SK-N-MC (cell line): ENCODE measurements around the genes SLC9B1, CXXC4 and RPL34.

DNA sequence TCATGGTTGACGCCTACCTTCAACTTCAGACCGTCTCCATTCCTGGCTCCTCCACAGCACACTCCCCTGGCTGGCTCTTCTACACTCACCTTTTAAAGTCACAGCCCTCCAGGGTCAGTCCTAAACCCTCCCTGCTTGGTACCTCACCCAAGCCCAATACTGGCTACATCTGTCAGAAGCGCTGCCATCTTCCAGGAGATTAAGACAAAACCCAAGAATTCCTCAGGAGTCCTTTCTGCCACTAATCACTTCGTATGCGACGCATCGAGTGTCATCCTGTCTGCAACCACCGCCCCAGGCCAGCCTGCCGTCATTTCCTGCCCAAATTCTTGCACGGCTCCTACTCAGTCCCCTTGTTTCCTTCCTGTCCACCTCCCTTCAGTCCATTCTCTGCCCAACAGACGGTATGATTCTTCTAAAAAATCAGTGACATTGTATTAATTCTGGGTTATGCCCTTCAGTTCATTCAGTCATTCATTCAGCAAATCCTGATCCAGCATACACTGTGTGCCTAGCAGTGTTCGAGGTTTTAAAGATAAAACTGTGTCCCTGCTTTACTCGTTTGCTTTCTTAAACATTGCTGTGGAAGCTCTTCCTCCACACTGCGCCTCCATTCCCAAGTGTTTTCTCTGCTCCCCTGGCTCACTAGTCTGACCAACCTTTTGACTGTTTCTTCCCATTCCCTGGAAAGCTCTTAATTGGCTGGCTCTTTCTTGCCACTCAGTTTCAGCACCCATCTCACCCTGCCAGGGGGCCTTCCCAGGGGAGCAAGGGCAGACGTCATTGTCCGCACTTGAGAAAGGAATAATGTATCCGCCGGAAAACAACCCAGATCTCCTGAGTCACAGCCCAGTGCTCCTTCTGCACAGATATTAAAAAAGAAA, 113.8 kb downstream of the NFKB1 start:
- RRBS = no CpG with 5 or more reads among the region's 18 CpGs

GRCh38 chr4:102732684-102733372, 27.9 kb downstream of the MANBA start:
- RRBS = no CpG with 5 or more reads among the region's 7 CpGs

GRCh38 chr4:102761121-102761700, 443 bp upstream of the MANBA start:
- RRBS = no CpG with 5 or more reads among the region's 26 CpGs

GRCh38 chr4:102795032-102796086, 32.0 kb downstream of the UBE2D3 start:
- RRBS = no CpG with 5 or more reads among the region's 5 CpGs

DNA sequence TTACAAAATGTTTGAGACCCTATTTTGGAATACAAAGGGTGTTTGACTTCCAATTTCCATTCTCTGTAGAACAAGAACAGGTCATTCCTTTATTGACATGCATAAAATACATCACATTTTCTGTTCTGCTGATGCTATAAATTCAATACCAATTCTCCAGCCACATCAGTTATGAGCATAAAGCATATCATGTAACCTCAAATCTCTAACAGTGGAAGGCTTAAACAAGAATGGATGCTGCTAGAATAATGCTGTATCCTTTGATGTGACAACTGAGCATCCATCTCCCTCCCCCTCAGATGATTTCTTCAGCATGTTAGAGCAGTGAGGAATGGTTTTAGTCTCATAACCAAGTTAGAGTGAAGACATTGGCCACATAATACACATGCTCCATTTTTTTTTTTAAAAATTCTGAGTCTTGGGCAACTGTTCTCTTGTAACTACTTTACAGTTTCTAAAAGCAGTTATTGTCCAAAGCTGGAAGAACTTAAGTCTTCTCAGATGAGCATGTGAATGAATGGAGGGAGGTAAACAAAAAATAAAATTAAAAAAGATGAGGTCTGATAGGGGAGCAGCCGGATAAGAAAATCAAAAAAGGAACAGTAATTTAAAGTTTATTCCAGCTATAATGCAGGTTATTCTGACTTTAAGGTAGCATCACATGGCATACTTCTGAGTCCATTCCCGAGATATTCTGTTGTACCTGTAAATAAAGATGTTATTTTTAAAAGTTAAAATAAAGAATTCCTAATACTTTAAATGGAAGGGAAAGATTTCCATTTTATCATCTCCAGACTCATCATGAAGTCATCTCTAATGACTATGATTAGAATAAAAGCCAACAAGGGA, 30.4 kb downstream of the UBE2D3 start:
- RRBS = no CpG with 5 or more reads among the region's 2 CpGs

DNA sequence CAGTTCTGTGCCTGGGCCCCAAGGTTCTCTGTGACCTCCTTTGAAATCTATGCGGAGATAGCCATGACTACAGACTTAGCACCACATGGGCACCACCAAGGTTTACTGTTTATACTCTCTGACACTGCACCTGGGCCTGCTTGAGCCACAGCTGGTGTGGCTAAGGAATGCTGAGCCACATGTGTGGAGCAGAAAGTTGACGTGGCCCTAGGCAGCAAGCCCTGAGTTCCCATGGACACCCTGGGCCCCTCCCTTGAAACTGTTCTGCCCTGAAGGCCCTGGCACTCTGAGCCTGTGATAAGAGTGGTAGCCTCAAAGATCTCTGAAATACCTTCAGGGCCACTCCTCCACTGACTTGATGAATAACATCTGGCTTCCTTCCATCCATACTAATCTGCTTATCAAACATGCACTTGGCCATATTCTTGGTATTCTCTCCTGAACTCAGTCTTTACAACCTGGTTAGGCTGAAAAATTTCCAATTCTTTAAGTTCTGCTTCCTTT, 7.9 kb downstream of the SLC9B1 start:
- RRBS = no CpG with 5 or more reads among the region's 2 CpGs

- RRBS = 14% methylated on average over 24 of the region's 48 CpGs
Observed at GRCh38 chr4:103019355-103020303, at the start of gene SLC9B1. TSS of gene SLC9B1 (minus strand) at chr4:103019705.

GRCh38 chr4:104425006-104425522, 69.6 kb downstream of the CXXC4 start:
- RRBS = no CpG with 5 or more reads among the region's 8 CpGs

DNA sequence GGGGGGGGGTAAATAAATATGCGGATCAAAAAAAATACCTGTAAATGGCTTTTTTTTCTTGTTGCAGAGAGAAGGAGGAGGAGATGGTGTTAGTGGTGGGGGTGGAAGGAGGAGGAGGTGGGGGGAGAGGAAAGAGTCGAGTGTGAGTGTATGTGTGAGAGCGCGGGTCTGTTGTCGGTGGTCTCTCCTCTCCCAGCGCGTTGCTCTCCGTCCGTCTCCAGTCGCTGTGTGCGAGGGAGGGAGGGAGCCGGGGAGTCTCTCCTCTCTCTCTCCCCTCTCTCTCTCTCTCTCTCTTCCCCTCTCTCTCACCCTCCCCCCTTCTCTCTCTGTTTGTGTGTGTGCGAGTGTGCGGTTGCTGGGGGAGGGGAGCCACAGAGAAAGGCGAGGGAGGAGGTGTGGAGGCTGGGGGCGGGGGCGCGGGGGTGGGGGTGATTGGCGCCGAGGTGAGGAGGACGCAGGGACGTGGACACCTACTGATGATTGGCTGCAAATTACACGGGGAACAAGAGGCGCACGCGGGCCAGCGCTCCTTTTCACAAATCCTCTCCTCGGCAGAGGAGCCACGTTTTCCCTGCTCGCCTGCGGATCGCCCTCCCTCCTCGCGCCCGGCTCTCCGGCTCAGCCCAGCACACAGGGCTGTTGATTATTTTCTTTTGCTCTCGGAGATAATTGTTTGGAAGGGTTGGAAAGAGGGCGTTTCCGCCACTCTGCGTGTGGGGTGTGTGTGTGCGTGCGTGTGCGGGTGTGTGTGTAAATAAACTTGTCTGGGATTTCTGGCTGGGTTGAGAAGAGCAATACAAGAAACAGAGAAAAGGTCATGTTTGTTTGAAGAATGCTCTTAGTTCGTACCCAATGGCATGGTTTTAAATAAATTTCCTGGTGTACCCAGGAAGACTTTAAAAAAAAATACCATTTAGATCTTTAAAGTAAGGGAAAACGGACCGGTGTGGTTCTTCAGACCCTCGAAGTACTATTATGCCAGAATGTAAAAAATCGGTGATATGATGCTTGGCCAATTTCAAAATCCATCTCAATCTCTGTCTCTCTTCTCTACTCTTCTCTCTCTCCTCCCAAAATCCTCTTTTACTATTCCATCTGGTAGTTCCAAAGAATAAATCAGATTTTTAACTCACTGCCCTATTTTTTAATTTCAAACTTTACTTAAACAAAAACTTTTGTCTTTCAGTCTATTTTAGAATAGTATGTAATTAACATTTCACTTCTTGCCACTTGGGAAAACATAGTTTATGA, at the start of gene CXXC4:
Gene CXXC4, minus strand, starts transcription at position 232 of the 1,251 bp plus-strand sequence.
- RRBS = no CpG with 5 or more reads among the region's 48 CpGs

DNA sequence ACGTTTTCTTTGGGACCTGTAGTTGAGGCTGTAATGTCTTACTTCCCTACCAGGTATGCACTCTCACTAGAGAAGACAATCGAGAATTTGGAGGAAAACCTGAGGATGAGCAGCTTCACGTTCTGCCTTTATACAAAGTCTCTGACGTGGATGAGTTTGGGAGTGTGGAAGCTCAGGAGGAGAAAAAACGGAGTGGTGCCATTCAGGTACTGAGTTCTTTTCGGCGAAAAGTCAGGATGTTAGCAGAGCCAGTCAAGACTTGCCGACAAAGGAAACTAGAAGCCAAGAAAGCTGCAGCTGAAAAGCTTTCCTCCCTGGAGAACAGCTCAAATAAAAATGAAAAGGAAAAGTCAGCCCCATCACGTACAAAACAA, 125.8 kb downstream of the TET2 start:
- RRBS = no CpG with 5 or more reads among the region's 9 CpGs

- RRBS = no CpG with 5 or more reads among the region's 6 CpGs
Observed at GRCh38 chr4:105586555-105587287, 34.3 kb downstream of the ARHGEF38 start.

GRCh38 chr4:105911897-105912461, 16.7 kb downstream of the NPNT start:
- RRBS = no CpG with 5 or more reads among the region's 3 CpGs

DNA sequence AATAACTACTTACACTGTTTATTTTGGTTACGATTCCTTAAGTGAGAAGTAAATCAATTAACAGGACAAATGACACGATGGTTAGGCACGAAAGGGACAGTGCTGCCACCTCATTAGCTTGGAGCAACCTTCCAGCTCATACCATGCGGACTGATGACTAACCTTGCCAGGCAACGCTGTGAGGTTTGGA, 649 bp upstream of the SGMS2 start:
- RRBS = no CpG with 5 or more reads among the region's 5 CpGs

DNA sequence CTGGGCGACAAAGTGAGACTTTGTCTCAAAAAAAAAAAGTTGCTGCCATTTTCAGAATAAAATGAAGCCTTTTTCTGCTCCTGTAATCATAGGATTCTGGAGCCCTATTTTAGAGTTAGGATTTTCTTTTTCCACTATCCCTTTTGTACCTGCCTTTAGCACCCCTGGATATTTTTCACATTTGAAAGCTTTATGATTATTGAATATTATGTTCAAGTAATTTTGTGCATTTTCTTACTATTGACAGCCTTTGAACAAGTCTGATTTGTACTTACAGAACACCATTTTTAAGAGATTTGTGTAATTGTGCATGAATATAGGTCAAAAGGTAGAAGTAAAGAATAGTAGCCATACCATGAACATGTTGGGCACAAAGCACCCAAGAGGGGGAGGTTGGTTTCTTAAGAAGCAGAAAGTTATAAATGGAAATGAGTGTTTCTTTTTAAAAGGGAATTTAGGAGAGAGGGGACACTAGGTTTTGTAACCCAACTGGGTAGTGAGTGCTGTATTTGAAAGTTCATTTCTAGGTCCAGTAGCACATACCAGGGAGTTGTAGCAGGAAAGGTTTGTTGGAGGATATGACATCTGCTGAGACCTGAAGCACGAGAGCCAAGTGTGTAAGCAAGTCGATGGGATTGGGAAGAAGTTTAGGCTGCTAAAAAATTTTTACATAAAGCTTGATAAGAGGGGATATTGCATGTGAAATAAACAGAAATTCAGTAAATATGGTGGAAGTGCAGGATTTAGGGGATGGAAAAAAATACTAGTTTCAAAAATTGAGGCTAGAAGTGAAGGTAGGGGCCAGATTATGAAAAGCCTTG, 44.2 kb downstream of the SGMS2 start:
- RRBS = no CpG with 5 or more reads among the region's 3 CpGs

- RRBS = no CpG with 5 or more reads among the region's 3 CpGs
Observed at GRCh38 chr4:107992264-107992682, 2.6 kb downstream of the HADH start.

DNA sequence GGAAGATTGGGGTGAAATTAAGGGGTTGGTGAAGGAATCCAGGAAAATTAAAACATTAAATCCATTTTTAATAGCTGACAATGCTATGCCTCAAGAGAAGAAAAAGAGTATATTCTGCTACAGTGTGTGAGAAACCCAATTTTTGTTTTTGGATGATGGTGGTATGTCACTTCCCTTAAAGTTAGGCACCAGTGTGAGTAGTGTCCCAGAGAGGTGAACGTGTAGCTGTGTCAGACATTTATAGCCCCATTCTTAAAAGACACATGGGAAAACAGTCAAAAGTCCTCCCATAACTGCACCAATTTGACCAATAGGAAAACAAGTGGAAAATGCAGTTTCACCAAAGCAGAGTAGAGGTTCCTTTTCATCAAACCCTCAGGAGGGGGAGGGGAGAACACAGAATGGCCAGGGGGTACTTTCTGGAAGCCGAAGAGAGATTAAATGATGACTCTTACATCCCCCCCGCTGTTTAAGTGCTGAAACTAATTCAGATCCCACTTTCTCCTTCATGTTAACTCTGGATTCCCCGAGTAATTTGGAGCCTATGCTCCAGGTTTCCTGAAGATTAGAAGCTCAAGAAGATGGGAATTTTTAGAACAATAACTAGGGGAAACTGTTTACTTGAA, 1.9 kb upstream of the LEF1 start:
- RRBS = no CpG with 5 or more reads among the region's 4 CpGs

GRCh38 chr4:108620142-108620750, at the start of gene RPL34:
TSS of gene RPL34 (plus strand) at chr4:108620576.
- RRBS = no CpG with 5 or more reads among the region's 24 CpGs

- RRBS = no CpG with 5 or more reads among the region's 3 CpGs
Observed at GRCh38 chr4:109718473-109718807, 11.4 kb downstream of the PLA2G12A start.